Ileum (tissue), 1 donor: ENCODE results near the gene PTGFRN.

GRCh38 chr1:116255019-116255297 lies 118.1 kb upstream of the ATP1A1 start:
- PRO-cap: unidirectional peak, plus-strand start at chr1:116255090

DNA sequence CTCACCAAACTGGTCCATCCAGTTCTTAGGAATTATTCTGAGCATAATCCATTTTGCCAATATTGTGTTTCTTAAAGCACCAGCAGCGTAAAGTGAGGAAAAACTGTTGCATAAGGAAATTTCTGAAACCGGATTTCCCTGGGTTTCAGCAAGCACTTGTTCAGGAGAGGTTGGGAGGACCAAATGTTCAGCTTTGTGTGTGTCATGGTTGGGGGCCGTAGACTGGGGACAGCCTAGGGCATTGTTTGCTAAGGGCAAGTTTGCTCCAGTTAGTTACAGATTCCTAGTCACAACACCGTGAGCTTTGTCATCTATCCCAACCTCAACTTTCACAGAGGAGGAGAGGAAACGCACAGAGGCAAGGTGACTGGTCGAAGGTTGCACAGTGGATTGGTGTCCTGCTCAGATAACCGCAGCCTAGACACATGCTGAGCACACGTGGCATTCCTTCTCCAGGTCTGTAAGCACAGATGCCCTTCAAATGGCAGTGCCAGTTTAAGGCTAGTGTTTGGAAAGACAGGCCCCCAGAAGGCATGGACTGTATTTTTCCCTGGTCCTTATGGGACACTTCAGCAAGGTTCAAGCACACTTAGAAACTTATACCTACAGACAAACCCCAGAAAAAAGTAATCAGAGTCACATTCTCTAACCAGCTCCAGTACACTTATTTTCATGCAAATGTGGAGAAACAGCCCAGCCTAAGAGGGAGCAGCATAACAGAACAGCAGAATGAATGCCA lies 60.7 kb upstream of the ATP1A1 start:
- PRO-cap: unidirectional peak, minus-strand start at position 331 of the sequence

- PRO-cap: no peak
These were observed 2.5 kb downstream of the ATP1A1 start for GRCh38 chr1:116375529-116375983.

GRCh38 chr1:116380845-116381317 lies 7.8 kb downstream of the ATP1A1 start:
- PRO-cap: no peak

- PRO-cap: no peak
These were observed 23.4 kb downstream of the ATP1A1 start for GRCh38 chr1:116396151-116397162.

DNA sequence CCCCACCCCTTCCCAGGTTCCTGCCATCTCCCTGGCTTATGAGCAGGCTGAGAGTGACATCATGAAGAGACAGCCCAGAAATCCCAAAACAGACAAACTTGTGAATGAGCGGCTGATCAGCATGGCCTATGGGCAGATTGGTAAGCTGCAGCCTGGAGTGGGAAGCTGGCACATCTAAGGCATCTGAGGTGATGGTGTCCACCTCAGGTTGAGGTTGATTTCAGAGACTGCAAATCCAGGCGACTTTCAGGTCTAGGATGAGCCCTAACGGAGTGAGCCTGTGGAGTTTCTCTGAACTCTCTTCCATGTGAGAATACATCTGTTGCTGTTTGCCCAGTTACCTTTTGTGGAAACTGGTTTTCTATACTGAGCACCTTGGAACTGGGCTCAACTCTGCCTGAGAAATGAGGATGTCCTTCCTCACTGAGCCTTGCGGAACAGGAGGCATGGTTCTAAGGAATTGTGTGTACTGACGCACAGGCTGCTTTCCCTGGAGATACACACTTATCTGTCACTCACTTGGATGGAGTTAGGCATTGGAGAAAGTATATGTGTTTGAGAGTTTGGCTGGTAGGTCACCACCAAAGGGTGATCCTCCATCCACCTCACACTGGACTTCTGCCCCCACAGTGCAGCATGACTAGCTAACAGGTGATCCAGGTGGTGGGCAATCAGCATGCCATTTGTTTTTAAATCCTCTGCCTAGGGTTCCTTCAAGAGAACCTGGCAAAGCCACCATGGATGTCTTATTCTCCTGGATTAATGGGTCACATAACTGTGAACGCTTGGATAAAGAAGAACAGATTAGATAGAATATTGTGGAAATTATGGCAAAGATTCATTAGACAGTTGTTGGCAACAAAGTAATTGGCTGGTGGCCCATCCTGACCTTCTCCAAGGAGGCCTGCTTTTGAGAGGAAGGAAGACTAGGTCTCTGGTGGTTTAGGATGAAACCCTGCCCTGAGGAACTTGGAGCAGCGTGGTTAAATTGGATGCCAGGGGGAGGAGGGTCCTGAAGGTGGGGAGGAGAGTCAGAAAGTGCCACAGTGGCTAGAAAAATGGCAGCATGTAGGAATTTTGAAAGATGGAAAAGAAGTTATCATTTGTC lies 26.7 kb downstream of the ATP1A1 start:
- PRO-cap: no peak

- PRO-cap: no peak
These were observed 92.9 kb downstream of the ATP1A1 start for GRCh38 chr1:116465563-116466733.

DNA sequence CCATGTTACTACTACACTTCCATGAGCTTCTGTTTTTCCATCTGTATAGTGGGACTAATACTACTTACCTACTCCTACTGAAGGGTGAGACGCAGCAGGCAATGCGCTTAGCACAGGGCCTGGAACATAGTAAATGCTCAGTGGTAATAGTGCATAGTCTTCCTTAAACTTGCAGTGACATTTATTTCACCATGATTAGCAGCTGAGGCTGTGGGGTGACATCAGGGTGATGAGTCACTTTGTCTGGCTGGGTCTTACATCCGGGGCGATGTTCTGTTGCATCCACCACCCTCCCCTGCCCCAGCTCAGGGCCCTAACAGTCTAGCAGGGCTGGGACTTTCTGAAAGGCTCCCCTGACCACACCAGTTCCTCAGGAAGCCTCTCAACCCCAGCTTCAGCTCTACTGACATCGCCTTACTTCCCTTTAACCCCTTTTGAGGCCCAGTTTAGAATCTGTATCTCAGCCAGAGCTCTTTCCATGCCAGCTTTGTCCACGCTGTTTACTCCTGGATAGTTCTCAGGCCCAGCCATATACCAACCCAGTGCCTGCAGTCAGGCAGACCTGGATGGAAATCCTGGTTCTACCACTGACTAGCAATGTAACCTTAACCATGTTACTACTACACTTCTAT lies 66.4 kb downstream of the CD58 start:
- PRO-cap: no peak

GRCh38 chr1:116508708-116509163 lies 62.1 kb downstream of the CD58 start:
- PRO-cap: no peak

DNA sequence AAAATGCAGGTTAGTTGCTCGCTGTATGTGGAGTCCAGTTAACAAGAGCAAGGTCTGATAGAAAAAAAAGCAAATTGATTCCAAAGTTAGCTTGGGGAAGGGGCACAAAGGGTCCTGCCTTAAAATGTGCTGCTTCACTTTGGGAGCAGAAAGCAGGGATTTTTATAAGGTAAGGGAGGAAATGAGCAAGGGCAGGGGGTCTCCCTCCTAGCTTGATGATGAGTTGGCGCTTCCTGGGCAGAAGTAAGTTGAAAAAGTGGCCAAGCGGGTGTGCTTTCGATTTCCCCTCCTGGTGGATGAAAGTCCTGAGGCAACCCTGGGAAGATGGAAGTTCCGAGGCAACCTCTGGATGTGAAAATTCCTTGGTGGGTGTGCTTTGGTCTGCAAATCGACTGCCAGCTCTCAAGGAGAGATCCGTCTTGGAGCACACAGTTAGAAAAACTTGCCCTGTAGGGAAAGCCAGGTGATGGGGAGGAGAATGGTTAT lies 41.8 kb upstream of the CD2 start:
- PRO-cap: no peak

- PRO-cap: no peak
These were observed 1.0 kb downstream of the CD2 start for GRCh38 chr1:116755231-116755651.

- PRO-cap: no peak
These were observed 54.4 kb downstream of the CD2 start for GRCh38 chr1:116808377-116809326.

DNA sequence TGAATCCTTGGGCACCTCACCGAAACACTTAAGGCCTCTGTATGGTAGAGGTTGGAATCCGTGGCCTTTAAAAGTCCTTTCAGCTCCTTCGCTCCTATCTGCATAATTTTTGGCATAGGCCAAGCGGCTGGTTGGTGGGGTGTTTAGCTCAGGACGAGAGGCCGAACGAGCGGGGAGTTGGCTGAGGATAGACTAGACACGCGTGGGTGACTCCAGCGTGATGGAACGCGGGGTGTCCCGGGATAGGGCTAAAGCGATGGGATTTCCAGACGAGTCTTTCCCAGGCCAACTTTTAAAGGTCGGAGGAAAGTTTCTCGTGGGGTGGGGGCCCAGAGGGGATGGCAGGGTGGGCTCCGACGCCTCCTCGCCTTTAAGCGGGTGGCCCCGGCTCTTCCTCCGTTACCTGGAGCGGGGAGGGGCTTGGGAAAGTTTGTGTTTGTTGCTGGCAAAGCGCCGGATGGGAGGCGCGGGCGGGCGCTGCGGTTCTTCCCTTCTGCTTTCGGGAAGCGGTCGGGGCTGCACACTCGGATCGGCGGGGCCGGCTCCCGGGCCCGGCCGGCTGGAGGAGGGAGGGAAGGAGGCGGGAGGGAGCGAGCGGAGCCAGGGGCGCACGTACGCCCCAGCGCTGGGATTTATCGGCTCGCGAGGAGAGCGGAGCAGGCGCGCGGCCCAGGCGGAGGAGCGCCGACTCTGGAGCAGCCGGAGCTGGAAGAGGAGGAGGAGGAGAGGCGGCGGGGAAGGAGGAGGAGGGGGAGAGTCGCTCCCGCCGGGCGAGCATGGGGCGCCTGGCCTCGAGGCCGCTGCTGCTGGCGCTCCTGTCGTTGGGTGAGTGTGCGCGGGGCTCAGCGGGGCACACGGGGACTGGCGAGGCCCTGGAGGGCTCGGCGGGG lies at the start of gene PTGFRN:
Gene PTGFRN, plus strand, starts transcription at position 489 of the 890 bp plus-strand sequence.
- PRO-cap: bidirectional peak, plus-strand start at position 496 of the sequence, minus-strand start at position 561 of the sequence; bidirectional peak, plus-strand start at position 659 of the sequence, minus-strand start at position 692 of the sequence

- PRO-cap: no peak
These were observed 7.0 kb downstream of the PTGFRN start for GRCh38 chr1:116916579-116917346.

DNA sequence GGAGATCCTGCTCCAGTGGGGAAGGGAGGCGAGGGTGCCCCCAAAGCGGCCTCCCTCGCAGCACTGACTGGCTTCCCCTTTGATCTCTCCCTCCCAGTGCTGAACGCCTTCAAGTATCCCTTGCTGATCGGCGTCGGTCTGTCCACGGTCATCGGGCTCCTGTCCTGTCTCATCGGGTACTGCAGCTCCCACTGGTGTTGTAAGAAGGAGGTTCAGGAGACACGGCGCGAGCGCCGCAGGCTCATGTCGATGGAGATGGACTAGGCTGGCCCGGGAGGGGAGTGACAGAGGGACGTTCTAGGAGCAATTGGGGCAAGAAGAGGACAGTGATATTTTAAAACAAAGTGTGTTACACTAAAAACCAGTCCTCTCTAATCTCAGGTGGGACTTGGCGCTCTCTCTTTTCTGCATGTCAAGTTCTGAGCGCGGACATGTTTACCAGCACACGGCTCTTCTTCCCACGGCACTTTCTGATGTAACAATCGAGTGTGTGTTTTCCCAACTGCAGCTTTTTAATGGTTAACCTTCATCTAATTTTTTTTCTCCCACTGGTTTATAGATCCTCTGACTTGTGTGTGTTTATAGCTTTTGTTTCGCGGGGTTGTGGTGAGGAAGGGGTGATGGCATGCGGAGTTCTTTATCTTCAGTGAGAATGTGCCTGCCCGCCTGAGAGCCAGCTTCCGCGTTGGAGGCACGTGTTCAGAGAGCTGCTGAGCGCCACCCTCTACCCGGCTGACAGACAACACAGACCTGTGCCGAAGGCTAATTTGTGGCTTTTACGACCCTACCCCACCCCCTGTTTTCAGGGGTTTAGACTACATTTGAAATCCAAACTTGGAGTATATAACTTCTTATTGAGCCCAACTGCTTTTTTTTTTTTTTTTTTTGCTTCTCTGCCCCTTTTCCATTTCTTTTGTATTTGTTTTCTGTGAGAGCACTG lies 14.6 kb upstream of the CD101 start:
- PRO-cap: no peak

DNA sequence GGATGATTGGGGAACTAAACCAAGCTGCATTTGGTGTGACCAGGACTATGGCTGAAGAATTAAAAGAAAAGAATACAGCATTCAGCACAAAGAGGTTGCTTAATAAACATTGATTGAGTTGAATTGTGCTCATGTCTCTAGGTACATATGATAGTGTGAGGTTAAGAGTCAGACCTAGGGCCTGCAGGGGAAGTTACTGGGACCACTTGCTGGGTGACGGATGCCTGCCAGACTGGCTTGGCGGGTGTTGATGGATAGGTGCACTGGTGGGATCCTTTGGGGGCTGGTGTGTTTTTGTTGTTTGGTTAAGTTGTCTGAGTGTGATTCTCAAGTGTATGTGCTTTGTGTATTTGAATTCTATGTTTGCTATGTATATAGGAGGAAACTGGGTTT lies 1.7 kb downstream of the CD101 start:
- PRO-cap: no peak

- PRO-cap: no peak
These were observed 721 bp upstream of the TRIM45 start for GRCh38 chr1:117122385-117122554.

DNA sequence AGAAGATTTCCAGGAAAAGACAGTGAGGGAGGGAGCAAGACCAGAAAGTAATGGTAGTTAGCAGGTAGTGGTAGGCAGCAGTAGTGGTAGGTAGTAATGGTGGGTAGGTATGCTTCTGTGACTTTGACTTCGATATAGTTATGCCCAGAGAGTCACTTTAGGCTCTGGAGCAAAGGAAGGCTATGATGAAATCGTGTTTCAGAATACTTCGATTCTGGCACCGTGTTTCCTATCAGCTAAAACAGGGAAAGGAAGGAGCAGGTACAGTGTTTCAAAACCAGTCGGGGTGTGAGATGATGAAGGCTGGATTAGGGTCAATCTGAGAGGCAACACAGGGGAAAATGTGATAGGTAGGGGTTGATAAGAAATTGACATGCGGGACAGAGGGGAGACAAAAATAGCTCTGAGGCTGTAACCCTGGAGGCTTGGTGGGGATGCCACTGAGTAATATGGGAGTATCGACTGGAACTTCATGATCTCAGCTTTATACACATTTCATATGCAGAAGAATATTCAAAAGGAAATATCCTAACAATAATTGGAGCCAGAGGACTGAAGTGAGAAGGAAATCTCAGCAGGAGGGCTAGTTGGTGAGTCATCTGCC lies 25.2 kb upstream of the TRIM45 start:
- PRO-cap: no peak

DNA sequence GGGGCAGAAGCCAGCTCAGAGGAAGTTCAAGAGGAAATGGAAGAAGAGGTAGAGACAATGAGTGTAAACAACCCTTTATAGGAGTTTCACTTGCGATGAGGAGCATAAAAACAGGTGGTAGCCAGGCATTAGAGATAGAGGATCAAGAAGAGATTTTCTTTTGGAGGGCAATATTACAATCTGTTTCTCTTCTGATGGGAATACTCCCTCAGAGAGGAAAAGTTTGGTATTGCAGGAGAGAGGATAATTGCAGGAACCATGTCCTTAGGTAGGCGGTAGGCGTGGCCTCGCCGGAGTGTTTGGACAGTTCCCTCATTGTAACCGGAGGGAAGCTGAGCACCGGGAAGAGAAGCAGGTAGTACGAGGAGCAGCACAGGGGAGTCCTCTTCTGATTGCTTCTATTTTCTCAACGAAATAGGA lies 68.4 kb upstream of the TENT5C start:
- PRO-cap: no peak

- PRO-cap: bidirectional peak, plus-strand start at chr1:117664645, minus-strand start at chr1:117664464
These were observed 58.4 kb downstream of the TENT5C start for GRCh38 chr1:117664063-117664912.